Transverse colon (tissue), 4 donors: ENCODE results near the gene GNL3.

- PRO-cap: no peak
- RAMPAGE, long total RNA, 4 experiments: no peak in any of the 4 experiments
These were observed 46.1 kb downstream of the POC1A start for GRCh38 chr3:52108218-52108482.

DNA sequence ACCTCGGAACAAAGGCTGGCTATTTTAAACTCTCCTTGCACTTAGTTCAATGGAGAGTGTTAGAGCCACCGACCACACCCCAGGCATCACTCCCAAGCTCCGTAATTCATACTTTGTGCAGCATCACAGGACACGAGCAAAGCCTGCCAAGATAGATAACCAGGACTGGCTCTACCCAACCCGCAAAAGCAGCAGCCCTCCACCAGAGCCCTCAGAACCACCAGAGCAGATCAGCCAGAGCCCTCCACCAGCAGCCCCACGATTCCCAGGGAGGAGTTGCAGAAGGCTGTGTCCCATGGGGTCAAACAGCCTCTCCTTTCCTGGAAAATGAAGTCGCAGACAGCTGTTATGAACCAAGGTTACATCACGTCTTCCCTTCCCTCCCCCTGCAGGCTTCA lies 45.7 kb downstream of the POC1A start:
- PRO-cap: no peak
- RAMPAGE, long total RNA, 4 experiments: no peak in any of the 4 experiments

DNA sequence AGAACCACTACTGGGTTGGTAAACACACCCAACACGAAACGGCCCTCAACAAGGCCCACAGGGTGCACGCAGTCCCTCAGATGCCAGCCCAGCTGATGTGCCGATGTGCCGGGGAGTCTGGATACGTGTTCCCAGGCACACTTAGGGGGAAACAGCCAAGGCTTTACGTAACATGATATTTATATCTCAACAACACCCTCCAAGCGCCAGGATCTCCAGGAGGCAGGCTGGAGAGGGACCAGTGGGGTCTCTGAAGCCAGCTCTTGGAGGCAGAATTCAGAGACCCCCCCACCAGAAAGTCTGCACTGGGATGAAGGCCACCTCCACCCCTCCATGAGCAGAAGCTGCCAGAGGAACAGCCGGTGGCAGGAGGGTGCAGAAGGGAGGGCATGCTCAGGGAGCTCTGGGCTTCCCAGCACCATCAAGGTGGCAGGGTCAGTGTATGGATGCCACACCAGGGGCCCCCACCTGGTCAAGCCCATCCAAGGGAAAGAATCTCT lies 14.1 kb downstream of the POC1A start:
- PRO-cap: no peak
- RAMPAGE, long total RNA, 4 experiments: no peak in any of the 4 experiments

DNA sequence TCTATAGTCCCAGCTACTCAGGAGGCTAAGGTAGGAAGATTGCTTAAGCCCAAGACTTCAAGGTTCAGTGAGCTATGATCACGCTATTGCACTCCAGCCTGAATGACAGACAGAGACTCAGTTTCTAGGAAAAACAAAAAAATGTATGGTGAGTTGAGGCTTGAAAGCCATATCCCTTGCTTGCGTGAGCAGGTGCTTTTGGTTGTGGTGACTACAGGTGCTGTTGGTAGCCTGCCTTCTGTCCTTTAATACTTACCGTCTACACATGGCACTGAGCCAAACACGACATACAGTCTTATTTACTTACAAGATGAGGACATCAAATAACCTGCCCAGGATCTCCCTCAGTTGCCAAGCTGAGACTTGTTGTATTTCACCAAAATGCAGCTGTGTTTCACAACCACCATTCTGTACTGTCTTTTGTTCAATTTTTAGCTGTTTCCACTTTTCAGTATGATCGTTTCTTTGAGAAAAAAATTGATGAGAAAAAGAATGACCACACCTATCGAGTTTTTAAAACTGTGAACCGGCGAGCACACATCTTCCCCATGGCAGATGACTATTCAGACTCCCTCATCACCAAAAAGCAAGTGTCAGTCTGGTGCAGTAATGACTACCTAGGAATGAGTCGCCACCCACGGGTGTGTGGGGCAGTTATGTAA lies 6.4 kb downstream of the ALAS1 start:
- PRO-cap: no peak
- RAMPAGE, long total RNA, 4 experiments: no peak in any of the 4 experiments

GRCh38 chr3:52270152-52270403 lies 8.4 kb downstream of the WDR82 start:
- PRO-cap: no peak
- RAMPAGE, long total RNA, 4 experiments: no peak in any of the 4 experiments

GRCh38 chr3:52276956-52278024 lies 1.2 kb downstream of the WDR82 start:
- PRO-cap: unidirectional peak, plus-strand start at chr3:52277491; bidirectional peak, plus-strand start at chr3:52277820, minus-strand start at chr3:52277689
- RAMPAGE, long total RNA, 4 experiments: start-site peak on the plus strand in 1 of 4 experiments, at chr3:52277741-52277797 at its widest, 7 reads per replicate

- PRO-cap: no peak
- RAMPAGE, long total RNA, 4 experiments: no peak in any of the 4 experiments
These were observed 11.2 kb downstream of the SEMA3G start for GRCh38 chr3:52433330-52434474.

DNA sequence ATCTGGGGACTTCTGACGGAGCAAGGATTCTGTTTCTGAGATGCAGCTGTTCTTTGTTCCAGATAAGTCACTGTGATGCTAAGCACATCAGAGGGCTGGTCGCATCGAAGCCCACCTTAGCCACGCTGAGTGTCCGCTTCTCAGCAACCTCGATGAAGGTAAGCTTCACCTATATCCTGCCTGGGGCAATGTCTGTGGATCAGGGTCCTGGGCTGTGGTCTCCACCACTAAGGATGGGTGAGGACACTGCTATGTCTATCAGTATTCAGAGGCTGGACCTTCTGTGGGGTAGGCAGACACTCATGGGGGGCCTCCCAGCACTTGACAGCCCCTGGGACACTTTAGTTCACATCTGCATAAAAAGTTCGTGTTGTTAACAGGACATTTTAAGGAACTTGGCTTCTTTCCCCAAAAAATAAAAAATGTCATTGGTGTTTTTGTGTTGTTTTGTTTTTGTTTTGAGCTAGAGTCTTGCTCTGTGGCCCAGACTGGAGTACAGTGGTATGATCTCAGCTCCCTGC lies 18.3 kb downstream of the NISCH start:
- PRO-cap: no peak
- RAMPAGE, long total RNA, 4 experiments: start-site peak on the plus strand in 1 of 4 experiments, centred at position 145 of the sequence, 18 reads per replicate

DNA sequence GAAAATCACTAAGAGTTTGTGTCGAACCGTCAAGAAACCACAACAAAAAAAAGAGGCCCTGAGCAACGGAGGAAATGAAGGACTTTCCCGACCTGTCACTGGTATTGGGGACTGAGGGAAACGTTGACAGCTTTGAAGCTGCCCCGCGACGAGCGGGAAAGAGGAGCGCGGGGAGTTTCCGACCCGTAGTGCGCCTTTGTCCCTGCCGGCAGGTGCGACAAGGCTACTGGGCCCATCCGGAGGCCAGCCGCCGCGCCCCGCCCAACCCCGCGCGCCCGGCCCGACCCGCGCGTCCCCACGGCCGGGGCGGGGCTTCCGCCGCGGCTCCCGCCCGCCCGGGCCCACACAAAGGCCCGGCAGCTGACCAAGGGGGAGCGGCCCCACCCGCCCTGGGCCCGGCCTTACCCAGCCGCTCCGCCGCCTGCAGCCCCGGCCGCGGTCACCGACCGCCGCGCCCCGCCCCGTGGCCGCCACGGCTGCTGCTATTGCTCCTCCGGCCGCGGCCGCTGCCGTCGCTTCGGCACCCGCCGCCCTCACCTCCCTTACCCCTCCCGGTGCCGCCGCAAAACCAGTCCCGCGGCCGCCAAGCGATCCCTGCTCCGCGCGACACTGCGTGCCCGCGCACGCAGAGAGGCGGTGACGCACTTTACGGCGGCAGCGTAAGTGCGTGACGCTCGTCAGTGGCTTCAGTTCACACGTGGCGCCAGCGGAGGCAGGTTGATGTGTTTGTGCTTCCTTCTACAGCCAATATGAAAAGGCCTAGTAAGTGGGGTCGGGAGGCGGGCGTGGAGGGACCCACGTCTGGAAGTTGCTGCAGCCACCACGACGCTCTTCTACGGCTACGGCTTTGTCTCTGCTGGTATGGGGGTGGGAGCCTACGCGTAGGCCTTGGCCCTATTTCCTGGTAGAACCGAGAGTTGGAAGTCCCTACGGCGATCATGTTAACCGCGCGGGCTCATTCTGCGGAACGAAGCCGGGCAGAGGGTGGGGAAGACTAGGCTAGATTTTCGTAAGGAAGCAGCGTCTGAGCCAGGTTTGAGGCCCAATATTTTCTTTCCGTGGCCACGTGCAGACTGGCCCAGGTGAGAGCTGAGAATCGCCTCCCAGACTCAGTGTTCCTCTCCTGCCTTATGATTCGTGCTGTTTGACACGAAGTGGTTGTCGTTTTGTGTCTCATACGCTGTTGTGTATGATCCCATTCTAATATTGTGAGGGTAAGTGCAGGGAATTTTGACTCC lies at the start of gene GNL3:
Gene GNL3, plus strand, starts transcription at position 689 of the 1,238 bp plus-strand sequence.
- PRO-cap: bidirectional peak, plus-strand start at position 348 of the sequence, minus-strand start at position 192 of the sequence; bidirectional peak, plus-strand start at position 689 of the sequence, minus-strand start at position 539 of the sequence
- RAMPAGE, long total RNA, 4 experiments: start-site peak on the plus strand in 3 of 4 experiments, centred at positions 683 to 783 of the sequence, 12 to 219 reads per replicate; start-site peak on the minus strand in 2 of 4 experiments, centred at positions 468 to 606 of the sequence, 8 to 13 reads per replicate

- PRO-cap: no peak
- RAMPAGE, long total RNA, 4 experiments: no peak in any of the 4 experiments
These were observed 6.7 kb downstream of the SPCS1 start for GRCh38 chr3:52712545-52713157.

DNA sequence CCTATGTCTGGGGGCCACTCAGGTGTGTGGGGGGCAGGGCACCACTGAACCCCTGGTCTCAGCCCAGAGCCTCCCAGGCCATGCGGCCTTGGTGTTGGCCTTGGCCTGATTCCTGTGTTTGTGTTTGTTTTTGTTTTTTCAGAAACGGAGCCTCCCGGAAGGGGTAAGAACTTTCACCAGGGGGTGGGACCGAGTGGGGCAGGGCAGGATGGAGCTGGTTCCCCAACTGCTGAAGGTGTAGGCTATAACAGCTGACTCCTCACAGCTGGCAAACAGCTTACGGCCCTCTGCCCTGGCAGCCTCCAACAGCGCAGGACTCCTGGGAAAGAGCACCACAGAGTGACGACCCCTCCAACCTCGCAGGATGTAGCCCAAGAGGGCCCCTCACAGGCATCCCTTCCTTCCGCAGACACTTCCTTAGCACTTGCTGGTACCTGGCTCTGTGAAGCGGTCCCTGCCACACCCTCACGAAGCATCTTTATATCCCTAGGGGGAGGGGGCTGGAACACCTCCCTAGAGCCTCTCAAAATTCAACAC lies 933 bp downstream of the ITIH3 start:
- PRO-cap: no peak
- RAMPAGE, long total RNA, 4 experiments: no peak in any of the 4 experiments

GRCh38 chr3:52801895-52802399 lies 7.4 kb downstream of the ITIH3 start:
- PRO-cap: no peak
- RAMPAGE, long total RNA, 4 experiments: no peak in any of the 4 experiments

GRCh38 chr3:52829066-52830239 lies 1.0 kb downstream of the ITIH4 start:
- PRO-cap: no peak
- RAMPAGE, long total RNA, 4 experiments: no peak in any of the 4 experiments

- PRO-cap: no peak
- RAMPAGE, long total RNA, 4 experiments: no peak in any of the 4 experiments
These were observed 1.9 kb downstream of the MUSTN1 start for GRCh38 chr3:52832731-52833411.

DNA sequence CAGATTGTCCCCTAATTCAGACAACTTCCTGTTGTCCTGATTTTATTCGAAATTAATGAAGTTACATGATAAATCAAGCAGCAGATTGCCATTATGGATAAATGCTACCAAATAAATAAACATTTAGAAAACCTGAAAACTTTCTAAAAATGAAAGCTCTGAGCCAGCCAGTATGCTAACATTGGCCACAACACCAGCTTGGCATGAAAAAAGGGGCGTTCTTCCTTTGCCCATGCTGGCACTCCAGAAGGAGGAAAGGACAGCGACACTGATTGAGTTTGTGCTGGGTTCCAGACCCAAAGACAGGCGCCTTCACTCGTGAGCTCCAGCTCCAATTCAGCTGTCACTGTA lies 5.1 kb downstream of the STIMATE start:
- PRO-cap: no peak
- RAMPAGE, long total RNA, 4 experiments: no peak in any of the 4 experiments

DNA sequence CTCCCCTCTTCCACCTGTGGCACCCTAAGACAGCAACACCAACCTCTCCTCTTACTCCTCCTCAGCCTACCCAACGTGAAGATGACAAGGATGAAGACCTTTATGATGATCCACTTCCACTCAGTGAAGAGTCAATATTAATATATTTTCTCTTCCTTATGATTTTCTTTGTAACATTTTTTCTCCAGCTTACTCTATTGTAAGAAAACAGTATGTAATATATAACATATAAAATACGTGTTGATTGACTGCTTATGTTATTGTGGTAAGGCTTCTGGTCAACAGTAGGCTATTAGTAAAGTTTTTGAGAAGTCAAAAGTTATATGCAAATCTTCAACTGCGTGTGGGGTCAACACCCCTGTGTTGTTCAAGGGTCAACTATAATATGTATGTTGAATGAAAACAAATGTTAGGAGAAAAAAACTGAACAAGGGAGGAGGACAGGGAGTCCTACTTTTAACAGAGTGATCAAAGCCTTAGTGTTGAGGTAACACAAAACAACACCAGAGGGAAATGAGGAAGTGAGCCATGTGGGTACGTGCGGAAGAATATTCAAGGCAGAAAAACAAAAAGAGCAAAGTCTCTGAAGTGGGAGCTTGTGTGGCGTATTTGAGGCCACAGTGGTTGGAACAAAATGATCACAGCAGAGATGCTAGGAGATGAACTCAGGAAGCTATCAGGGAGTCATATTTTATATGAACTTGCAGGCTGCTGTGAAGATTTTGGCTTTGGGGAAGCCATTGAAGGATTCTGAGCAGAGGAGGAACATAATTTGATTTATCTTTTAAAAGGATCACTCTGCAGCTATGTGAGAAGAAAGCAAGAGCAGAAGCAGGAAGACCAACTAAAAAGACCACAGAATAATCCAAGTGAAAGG lies 62.5 kb downstream of the SFMBT1 start:
- PRO-cap: no peak
- RAMPAGE, long total RNA, 4 experiments: no peak in any of the 4 experiments

- PRO-cap: no peak
- RAMPAGE, long total RNA, 4 experiments: no peak in any of the 4 experiments
These were observed 46.8 kb downstream of the SFMBT1 start for GRCh38 chr3:52998570-52999906.

GRCh38 chr3:53083554-53084046 lies 37.7 kb upstream of the SFMBT1 start:
- PRO-cap: no peak
- RAMPAGE, long total RNA, 4 experiments: no peak in any of the 4 experiments

DNA sequence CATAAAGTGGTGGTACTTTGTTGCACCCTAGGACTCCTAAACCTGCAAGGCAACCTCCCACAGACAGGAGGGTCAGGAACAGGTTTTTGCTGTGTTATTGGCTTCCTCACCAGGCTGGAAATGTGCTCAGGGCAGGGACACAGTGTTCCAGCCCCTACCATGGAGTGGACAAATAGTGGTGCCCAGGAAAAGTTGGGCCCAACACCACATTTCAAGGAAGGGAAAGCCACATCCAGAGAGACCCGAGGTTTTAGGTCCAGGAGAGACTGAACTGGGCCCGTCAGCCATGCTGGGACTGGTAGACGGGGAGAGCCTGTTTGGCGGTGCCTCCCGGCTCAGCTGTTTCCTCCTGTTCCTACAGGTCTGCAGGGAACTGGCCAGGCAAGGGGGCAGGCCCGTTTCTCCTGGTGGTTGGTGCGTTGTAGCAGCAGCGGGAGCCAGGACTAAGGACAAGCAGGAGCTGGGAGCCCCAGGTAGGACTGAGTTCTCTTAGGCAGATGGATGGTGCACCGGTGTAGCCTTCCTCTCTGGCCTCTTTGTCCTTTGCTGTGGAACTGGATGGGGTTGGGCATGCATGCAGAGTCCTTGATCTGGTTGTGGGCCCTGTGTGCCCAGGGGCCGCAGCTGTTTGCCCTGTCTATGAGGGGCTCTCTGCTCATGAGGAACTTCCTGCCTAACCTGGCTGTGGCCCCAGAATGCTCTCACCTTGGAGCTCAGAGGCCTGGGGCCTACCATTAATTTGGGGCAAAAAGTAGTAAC lies 3.9 kb downstream of the PRKCD start:
- PRO-cap: no peak
- RAMPAGE, long total RNA, 4 experiments: no peak in any of the 4 experiments

DNA sequence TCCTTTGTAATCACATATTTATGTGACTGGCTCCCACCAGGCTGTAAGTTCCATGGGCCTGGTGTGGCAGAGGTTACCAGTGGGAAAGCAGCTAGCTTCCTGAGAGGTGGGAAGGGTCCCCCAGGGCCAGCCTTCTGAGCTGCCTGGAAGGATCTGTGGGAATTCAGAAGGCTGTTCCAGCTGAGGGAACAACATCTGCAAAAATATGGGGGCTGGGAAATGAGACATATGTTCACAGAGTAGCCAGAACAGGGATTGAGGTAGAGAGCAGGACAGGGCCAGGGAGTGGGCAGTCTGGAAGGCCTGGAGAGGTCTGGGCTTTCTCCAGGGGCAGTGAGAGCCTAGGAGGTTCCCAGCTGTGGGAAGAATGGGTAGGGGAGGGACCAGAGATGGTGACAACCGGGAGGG lies 10.5 kb downstream of the PRKCD start:
- PRO-cap: no peak
- RAMPAGE, long total RNA, 4 experiments: start-site peak on the plus strand in 1 of 4 experiments, centred at position 137 of the sequence, 9 reads per replicate